Myometrial cell (primary cell): ENCODE data around the genes PRELID3B, SYCP2 and TAF4.

DNA sequence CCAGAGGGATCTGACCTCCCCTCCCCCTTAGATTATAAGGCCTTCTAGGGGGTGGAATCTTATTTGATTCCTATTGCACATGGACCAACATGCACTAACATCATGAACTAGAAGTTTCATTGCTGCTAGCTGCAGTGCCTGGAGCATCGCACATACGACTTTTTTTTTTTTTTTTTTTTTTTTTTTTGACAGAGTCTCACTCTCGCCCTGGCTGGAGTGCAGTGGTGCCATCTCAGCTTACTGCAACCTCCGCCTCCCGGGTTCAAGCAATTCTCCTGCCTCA lies 11.3 kb downstream of the GNAS start:
- RAMPAGE, long total RNA = no peak

DNA sequence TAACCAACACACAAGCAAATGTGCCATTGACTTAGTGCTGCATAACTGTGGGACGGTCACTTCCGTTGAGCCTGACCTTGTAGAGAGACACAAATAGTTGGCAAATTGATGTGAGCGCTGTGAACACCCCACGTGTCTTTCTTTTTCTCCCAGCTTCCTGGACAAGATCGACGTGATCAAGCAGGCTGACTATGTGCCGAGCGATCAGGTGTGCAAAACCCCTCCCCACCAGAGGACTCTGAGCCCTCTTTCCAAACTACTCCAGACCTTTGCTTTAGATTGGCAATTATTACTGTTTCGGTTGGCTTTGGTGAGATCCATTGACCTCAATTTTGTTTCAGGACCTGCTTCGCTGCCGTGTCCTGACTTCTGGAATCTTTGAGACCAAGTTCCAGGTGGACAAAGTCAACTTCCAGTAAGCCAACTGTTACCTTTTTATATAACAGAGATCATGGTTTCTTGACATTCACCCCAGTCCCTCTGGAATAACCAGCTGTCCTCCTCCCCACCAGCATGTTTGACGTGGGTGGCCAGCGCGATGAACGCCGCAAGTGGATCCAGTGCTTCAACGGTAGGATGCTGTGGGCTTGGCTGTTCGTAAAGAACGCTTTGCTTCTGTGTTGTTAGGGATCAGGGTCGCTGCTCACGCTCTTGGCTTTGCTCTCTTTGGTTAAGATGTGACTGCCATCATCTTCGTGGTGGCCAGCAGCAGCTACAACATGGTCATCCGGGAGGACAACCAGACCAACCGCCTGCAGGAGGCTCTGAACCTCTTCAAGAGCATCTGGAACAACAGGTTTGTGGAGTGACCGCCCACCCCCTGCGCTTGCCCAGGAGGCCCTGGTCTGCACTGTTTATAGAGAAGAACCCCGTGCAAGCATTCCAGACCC lies 18.0 kb downstream of the GNAS start:
- RAMPAGE, long total RNA = no peak

- RAMPAGE, long total RNA = no peak
Measured at GRCh38 chr20:58911448-58912188, 20.4 kb downstream of the GNAS start.

DNA sequence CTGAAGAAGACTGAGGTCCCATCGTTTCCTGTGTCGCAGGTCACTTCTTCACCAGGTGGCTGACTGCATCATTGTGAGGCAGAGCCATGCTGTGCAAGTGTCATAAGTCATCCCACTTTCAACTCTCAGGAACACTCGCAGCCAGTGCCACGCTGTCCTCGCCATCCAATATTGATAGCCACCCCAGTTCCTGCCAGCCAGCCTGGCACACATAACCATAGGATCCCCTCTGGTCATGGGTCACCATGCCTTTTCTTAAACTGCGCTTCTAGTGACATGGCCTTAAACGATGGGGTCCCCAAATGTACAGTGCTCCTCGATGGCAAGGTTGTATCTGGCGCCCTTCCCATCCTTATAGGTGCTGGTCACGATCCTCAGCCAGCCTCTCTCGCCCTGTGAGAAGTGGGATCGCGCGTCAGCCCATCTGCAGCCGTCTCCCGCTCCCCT lies 11.7 kb downstream of the CTSZ start:
- RAMPAGE, long total RNA = no peak

DNA sequence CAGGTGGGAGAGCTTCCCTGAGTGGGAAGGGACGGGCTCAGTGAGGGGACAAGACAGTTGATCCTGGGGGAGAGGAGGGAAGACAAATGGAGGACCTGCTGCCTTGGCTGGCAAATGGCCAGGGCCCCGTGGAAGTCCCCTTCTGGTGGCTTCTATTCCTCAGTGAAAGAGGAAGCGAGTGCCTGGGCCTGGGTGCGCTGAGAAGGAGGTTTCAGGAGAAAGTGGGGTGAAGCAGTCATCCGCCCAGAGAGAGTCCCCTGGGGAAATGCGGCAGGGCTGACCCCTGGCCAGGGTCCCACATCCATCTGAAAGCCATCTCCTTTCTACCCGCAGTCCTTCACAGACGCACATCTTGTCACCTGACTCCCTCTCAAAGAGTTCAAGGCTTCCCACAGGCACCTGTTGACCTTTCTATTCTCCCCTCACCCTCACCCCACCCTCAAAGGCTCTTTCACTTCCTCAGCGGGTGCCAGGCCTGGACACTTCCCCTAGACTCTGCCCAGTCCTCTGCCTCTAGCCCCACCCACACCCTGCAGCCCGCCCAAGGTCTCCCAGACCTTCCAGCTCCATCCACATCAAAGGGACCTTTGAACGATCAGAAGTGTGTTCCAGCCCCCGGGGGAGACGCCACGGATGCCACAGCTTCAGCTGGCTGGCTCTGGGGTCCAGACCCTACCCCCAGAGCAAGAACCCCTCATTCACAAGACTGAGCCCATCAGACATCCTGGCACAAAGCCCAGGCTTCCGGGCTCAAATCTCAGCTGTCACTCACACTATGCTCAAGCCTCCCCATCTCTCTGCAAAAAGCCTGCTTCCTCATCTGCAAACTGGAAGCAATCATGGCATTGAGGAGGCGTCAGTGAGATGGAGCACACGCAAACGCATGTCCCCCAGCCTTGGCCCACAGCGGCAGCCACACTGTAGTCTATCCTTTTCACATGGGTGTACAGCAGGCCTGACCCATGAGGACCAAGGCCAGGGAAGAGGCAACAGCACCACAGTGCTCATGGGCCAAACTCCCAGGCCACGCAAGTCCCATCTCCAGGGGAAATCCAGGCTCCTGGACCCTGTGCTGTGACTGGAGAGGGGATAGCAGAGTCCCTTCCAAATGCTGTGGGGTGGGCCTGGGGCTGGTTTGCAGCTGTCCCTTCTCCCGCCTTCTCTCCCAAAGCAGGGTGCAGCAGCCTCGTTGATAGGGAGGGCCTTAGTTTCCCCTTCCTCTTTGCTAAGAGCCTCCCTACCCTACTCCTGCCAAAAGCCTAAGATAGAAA lies 2.0 kb downstream of the CTSZ start:
- RAMPAGE, long total RNA = no peak

- RAMPAGE, long total RNA = no peak
Measured at GRCh38 chr20:59010941-59011633, 4.0 kb upstream of the CTSZ start.

DNA sequence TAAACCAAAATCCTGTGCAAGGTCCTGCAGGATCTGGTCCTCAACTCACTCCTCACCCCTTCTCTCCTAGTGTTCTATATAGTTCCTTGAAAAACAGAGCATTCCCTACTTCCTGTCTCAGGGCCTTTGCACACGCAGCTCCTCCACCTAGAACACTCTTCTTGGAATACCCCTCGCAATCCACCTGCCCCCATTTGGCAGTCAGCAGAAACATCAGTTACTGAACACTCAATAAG lies 3.2 kb upstream of the ATP5F1E start:
- RAMPAGE, long total RNA = no peak

- RAMPAGE, long total RNA = no peak
Measured at GRCh38 chr20:59041693-59042526, 676 bp downstream of the PRELID3B start.

- RAMPAGE, long total RNA = start-site peak on the minus strand at chr20:59042759-59042812, 545 and 543 reads in 2 replicates
Measured at GRCh38 chr20:59042527-59043258, at the start of gene PRELID3B. TSS of gene PRELID3B (minus strand) at chr20:59042786.

- RAMPAGE, long total RNA = no peak
Measured at GRCh38 chr20:59146375-59147684, 16.8 kb upstream of the ZNF831 start.

DNA sequence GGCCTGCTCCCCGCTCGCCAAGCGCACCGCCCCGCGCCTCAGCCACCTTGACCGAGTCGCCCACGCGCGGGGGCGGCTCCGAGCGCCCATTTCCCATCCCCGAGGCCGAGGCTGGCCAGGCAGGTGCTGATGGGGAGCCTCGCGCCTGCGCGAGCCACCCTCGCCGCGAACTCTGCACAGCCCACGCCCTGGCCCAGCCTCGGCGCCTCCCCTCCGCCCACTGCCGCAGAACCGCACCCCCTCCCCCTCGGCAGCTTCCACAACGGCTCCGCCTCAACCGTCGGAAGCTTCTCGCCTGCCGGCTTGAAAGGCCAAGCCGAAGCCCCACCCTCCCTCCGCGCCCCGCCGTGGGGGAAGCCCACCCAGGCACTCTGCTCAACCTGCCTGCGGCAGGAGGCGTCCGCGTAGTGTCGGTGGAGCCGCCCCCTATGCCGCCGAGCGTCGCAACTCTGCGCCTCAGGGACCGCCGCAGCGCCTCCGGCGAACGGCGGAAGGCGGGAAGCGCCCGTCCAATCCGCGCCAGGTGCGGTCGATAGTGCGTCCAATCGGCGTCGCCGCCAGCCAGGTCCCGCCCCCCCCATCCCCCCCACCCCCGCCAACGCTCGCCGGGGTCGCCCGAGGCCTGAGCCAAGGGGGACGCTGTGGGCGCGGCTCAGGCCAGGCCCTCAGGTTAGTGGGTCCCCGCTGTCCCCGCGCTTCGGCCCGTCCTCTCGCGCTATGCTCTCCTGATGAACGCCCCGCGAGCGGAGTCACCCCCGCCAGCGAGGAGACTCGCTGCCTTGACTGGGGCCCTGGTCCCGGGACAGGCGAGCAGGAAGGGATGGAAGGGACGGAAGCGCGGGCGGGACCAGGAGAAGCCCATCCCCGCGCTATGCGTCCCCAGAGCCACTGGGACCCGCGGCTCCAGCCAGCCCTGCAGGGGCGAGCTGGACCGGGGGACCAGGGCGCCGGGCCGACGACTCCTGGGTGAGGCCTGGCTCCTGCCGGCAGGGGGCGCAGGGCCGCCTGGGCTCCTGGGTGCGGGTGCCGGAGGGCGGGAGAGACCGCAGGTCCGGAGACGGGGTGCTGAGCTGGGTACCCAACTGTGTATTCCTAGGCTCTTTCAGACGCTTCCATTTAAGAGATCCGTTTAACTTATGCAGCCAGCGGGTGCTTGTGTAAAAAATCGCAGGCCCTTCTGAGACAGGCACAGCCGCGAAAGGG lies at the start of gene SYCP2:
TSS of gene SYCP2 (minus strand) at position 453 of the 1,203 bp plus-strand sequence.
- RAMPAGE, long total RNA = no peak

GRCh38 chr20:60138035-60138794 lies 180.0 kb downstream of the CDH26 start:
- RAMPAGE, long total RNA = no peak

GRCh38 chr20:61252624-61253612 lies 857 bp downstream of the CDH4 start:
- RAMPAGE, long total RNA = no peak

DNA sequence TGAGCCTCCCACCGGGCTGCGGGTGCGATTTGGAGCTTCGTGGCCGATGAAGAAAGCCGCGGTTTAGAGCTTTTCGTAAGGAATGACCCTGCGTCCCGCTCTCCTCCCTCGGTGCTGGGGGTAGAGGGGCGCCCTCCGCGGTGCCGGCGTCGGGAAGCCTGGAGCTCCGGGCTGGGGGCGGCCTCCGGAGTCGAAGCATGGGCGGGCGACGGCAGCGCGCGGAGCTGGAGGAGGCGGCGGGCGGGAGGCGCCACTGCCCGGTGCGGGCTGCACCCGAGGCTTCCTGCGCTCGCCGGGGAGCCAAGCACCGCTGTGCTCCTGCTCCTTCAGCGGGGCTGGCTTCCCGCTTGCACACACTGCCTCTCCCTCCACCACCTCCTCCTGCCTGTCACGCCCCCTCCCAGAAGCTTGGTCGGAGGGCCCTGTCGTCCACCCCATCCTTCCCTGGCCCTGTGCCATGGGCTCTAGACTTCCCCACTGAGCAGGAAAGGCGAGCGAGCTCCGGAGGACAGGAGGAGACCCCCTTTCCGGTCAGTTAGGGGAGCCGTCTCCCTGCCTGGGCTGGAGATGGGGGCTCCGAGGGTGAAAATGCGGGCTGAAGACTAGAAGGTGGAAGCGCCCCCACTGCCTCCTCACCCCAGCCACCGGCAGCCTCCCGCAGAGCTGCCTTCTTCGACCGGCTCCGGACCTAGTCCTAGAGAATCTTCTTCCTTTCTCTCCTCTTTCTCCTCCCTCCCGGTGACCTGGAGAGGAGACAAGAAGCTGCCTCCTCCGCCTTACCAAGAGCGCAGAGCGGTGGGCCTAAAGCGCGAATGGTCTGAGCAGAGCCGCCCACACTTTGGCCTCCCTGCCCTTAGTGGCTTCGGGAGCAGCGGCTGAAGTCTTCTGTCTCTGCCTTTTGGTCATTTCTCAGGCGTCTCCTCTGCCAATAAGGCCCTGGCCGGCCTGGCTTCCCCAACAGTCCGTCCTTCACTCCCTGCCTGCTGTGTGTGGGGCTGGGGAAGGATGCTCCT lies 1.9 kb downstream of the CDH4 start:
- RAMPAGE, long total RNA = no peak

DNA sequence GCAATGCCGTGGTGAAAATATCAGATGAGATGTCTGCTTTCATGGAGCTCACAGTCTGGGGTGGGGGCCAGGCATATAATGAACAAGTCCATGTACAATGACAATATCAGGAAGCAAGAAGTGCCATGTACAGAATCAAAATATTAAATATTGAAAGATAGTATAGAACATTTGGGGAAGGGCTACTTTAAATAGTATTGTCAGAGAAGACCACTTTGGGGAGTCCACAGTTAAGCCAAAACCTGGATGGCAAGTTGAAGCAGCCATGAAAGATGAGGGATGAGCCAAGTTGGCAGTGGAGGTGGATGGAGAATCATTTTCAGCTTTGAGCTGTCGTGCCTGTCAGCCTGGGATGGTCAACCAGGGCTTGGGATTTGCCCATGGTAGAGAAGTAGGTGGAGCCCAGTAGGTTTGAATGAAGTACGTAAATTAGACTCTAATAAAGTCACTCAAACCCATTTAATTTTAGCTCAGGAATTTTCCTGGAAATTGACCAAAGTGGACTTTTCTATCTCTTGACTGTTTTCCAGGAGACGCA lies 240.7 kb downstream of the CDH4 start:
- RAMPAGE, long total RNA = no peak

- RAMPAGE, long total RNA = no peak
Measured at GRCh38 chr20:61719499-61720426, 345.9 kb downstream of the TAF4 start.

DNA sequence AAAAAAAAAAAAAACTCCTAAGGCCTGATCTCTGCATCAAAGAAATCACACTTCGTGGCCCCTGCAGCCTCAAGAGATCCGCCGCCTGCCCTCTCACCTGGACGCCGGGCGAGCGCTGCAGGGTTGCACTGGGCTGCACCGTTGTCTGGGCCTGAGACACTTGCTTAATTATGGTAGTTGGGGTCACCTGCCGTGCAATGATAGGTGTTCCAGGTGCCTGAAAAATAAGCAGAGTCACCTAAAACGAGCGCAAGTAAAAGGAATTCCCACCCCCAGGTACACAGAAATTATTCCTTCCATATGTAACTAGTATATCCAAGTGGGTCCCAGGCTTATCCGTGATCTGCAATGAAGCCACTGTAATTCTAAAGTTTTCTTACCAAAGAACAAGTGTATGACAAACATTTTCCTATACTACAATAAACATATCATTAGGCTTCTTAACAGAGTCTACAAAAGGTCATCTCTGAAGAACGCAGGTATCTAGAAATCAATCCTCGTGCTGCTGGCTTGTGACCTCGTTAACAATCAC lies 52.9 kb downstream of the TAF4 start:
- RAMPAGE, long total RNA = no peak

DNA sequence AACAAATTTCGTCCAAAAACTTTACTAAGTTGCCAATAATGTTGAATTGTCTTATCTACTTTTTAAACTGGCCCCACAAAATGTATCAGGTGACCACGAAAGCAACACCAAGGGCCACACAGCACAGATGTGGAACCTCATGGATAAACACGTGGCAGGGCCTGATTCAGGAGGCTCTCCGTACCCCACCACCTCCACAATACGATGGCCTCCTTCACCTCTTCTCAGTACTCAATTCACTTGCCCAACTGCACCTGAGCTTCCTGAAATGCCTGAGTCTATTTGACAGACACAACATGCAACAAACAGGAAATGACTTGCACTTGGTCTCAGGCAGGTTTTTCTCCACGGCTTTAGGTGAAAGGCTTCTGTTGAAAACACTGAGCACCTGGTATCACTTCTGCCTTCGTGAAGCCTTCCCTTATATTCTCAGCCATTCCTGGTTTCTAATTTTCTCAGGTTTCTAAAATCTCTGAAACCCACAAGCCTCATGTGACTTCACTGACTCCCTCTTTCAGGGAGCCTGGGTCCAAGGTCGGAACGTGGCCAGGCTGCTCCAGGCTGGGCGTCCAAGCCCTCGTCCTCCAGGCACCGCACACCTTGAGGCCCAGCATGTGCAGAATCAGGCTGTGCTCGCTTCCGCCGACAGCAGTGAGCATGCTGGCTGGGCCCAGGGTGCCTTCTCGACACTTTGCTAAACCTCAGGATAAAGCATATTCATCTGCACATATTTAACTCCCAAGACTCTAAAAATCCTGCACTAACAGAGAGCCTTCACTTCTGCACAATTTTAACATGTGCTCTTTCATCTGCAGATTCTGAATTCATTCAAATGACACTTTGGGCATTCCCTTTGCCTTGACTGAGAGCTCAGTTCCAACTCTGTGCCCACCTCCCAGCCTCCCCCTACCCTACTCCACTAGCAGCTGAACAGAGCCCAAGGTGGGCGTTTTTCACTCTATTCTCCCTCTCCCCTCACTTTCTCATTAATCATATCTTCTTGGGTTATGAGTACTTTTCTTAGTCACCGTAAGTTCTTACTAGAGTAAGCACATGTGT lies 34.7 kb downstream of the TAF4 start:
- RAMPAGE, long total RNA = no peak

- RAMPAGE, long total RNA = no peak
Measured at GRCh38 chr20:62065478-62065994, at the start of gene TAF4. TSS of gene TAF4 (minus strand) at chr20:62065881.

GRCh38 chr20:62097003-62097353 lies 25.3 kb upstream of the LSM14B start:
- RAMPAGE, long total RNA = no peak